ENCODE measurements around the gene MDH1B.

GRCh38 chr2:205688727-205689125, 6.4 kb downstream of the NRP2 start:
- PRO-cap = no peak
- RAMPAGE, long total RNA, 2 experiments = no peak in any of the 2 experiments

DNA sequence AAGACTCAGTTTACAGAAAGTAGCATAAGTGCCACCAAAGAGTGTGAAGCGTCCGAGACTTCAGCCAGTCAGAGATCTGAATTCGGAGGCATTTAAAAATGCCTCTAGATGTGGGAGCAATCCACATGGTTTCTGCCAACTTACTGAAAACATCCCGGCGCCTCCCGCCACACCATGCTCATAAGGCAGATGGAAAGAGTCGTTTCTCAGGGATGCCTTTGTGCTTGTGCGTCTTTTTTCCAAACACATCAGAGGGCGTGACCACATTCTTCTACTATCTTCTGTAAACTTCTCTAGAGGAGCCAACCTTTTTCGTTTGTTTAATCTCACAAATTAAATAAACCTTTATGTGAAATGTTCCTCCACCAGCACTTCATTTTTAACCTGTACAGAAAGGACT, 88.8 kb downstream of the NRP2 start:
- PRO-cap = no peak
- RAMPAGE, long total RNA, 2 experiments = no peak in any of the 2 experiments

DNA sequence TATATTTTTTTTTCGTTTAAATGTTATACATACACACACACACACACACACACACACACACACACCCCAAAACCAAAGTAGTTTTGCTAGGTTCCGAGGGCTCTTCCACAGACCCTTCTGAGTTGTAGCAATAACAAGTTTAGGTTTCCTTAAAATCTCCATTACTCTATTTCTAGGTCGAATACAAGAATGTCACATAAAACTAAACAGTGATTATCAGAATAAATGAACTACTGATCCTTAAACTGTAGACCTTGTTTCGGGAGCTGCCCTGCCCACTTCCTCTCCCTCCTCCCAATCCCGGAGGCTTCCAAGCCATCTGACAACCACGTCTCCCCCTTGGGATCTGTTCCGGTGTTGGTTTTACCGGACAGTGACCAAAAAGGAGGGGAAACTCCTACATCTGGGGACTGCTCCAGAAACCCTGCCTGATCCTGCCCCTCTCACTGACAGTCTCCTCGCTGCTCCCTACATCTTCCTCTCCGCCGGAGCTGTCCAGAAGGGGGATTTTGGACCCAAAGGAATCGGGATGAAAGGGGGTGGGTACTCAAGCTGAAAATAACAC, 1.7 kb downstream of the INO80D start:
- PRO-cap = bidirectional peak, plus-strand start at position 418 of the sequence, minus-strand start at position 348 of the sequence
- RAMPAGE, long total RNA, 2 experiments = start-site peak on the plus strand in 2 of 2 experiments, centred at positions 427 to 448 of the sequence, 6 to 21 reads per replicate

DNA sequence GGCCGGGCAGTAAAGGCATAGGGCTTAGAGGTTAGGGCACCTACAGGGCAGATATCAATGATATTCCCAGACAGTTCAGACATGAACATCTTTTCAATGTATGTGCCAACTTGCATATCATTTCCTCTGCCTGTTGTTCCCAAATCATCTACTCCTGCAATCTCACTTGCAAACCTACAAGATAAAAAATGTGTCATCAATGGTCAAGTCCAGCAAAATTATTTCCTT, 12.4 kb downstream of the NDUFS1 start:
- PRO-cap = no peak
- RAMPAGE, long total RNA, 2 experiments = no peak in any of the 2 experiments

DNA sequence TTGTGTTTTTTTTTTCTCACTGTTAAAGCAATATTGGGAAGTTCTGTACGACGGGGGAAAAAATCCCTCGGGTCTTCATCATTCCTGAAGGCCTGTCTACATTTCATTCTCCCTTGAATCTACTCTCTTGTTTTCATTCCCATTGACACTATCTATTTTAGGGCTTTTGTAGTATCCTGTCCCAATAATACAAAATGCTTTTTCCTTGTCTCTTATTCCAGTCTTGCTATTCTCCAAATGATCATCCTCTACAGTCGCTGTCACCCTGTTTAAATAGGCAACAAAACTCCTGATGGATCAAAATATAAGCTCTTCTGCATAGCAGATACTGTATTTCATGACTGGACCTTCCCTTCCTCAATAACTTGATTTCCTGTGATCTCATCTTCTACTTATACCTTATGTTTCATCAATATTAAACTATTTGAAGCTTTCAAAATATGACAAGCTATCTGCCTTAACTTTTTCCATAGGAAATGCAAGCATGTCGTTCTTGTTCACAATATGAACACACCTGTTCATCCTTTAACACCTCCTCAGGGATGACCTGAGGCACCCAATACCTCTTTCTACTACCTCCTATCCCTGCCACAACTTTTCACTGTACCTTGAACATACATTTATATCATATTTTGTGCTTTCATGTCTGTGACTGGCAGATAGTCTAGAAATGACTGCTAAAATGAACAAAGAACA, 8.2 kb downstream of the NDUFS1 start:
- PRO-cap = no peak
- RAMPAGE, long total RNA, 2 experiments = no peak in any of the 2 experiments

GRCh38 chr2:206765027-206765722, at the start of gene MDH1B:
Gene MDH1B (minus strand): TSS chr2:206765328.
- PRO-cap = bidirectional peak, plus-strand start at chr2:206765606, minus-strand start at chr2:206765215
- RAMPAGE, long total RNA, 2 experiments = start-site peak on the plus strand in 2 of 2 experiments, at chr2:206765599-206765615 at its widest, 29 to 266 reads per replicate; start-site peak on the minus strand in 2 of 2 experiments, at chr2:206765275-206765332 at its widest, 18 to 23 reads per replicate

DNA sequence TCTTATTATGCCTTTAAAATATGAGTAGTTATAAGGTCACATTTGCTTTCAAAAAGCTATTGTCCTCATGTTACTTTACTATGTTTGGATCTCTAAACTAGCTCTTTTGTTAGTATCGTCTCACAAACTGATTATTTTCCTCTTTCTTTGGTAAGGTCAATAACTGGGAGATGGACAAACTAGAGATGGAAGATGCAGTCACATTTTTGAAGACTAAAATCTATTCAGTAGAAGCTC, 26.0 kb downstream of the FASTKD2 start:
- PRO-cap = no peak
- RAMPAGE, long total RNA, 2 experiments = no peak in any of the 2 experiments

GRCh38 chr2:206799063-206799503, 33.7 kb downstream of the FASTKD2 start:
- PRO-cap = no peak
- RAMPAGE, long total RNA, 2 experiments = no peak in any of the 2 experiments

- PRO-cap = bidirectional peak, plus-strand start at chr2:207163688, minus-strand start at chr2:207163602
- RAMPAGE, long total RNA, 2 experiments = no peak in any of the 2 experiments
These were observed 2.6 kb downstream of the KLF7 start for GRCh38 chr2:207162773-207163860.

DNA sequence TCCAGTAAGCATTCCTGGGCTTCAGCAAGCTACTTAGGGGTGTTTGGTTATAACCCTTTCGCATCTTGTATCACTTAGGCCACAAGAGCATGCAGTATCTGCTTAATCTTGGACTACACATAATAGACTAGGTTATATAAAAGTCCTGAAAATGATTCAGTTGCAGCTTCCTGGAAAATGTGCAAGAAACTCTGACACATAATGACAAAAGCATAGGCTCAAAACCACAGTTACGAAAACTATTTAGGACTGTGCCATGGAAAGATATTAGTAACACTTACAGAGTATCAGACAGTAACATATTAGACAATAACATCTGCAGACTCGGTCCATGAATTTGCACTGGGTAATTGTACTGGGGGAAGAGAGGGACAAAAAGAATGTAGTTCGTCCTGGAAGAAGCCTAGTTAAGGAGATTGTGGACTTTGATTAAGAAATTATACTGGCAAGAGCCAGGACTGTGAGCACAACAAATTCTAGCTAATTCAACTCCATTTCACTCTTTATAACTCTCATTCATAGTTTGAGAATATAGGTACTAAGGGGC, 15.8 kb upstream of the CREB1 start:
- PRO-cap = no peak
- RAMPAGE, long total RNA, 2 experiments = no peak in any of the 2 experiments

GRCh38 chr2:207897445-207897767, 127.7 kb upstream of the FZD5 start:
- PRO-cap = no peak
- RAMPAGE, long total RNA, 2 experiments = no peak in any of the 2 experiments

GRCh38 chr2:207934657-207935206, 90.6 kb downstream of the PLEKHM3 start:
- PRO-cap = no peak
- RAMPAGE, long total RNA, 2 experiments = no peak in any of the 2 experiments

DNA sequence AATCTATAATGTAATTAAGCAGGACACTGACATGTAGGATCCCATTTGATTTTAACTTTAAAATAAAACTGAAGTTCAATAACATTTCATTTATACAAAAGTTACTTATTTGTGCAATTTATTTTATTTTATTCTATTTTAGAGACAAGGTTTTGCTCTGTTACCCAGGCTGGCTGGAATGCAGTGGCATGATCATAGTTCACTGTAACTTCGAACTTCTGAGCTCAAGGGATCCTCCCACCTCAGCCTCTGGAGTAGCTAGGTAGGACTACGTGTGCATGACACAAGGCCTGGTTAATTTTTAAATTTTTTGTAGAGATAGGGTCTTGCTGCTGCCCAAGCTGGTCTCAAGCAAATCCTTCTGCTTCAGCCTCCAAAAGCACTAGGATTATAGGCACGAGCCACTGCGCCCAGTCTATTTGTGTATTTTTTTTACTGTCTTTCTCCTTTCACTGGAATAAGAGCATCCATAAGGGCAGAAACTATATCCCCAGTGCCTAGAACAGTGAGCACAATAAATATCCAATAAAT, 89.4 kb downstream of the PLEKHM3 start:
- PRO-cap = no peak
- RAMPAGE, long total RNA, 2 experiments = no peak in any of the 2 experiments

- PRO-cap = no peak
- RAMPAGE, long total RNA, 2 experiments = no peak in any of the 2 experiments
These were observed 9.0 kb upstream of the PLEKHM3 start for GRCh38 chr2:208034286-208034680.

DNA sequence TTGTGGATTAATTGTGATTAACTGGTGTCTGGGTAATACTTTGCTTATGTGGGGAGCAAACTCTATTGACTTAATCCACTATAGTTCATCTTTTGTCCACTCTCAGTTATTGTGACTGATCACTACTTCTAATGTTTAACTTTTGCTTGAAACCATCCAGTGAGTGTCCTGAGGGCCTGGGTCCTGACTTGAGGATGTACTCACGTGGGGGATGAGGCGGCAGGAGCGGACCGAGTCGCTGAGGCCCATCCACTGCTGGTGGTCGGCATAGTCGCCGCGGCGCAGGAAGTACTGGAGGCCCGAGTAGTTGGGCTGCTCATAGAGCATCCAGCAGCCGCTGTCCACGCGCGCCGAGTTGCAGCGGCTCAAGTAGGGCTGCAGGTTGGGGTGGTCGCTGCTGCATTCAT, 413 bp downstream of the CRYGD start:
- PRO-cap = no peak
- RAMPAGE, long total RNA, 2 experiments = no peak in any of the 2 experiments

DNA sequence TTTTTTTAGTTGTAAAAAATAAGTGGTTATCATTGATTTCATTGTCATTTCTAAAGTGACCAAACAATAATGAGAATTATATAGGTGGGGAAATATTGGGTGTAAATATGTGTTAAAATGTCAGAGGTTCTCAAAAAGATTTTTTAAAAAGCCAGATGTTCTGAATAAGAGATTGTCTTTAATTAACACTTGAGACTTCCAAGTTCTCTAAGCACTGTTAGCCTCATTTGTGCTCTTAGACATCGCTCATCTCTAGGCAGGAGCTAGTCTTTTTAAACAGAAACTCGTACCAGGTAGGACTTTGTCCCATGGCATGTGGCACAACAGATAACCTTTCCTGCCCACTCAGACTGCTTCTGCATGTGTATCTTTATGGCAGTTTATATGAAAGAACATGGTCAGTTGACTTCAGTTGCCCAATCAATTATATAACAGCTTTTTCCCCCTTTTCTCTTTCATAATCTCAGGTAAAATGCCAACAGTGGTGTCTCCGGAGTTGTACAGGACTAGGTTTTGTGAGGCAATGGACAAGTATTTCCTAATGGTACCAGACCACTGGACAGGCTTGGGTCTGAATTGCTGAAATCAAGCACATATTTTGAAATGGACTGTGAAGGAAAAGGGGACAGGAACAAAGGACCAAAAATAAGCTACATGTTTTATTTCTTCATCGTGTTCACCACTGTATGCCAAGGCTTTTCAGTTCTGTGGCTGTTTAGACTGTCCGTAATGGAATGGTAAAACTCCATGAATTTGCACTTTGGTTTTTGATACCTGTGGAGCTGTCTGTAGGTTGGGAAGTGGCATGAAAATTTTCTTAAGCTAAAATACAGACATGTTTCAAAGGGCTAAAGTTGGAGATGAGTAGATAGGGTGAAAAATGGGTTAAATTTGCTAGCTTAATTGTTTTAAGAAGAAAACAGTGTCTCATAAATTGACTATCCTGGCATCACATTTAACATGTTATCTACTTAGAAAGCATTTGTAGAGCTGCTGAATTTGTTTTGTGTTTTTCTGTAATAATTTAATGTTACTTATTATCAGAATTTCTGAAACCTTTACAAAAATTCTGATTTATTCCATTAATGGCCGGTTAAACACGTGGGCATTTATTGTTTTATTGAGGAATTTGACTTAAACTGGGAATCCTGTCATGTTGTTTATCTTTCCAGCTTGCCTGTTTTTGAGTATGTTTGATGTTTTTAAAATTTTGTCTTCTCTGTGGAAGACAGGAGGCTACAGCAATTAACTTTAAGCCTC, 51.4 kb upstream of the PTH2R start:
- PRO-cap = no peak
- RAMPAGE, long total RNA, 2 experiments = no peak in any of the 2 experiments

GRCh38 chr2:208702340-208702714, 295.7 kb downstream of the PTH2R start:
- PRO-cap = no peak
- RAMPAGE, long total RNA, 2 experiments = no peak in any of the 2 experiments

- PRO-cap = no peak
- RAMPAGE, long total RNA, 2 experiments = no peak in any of the 2 experiments
These were observed 76.9 kb upstream of the UNC80 start for GRCh38 chr2:209694597-209695253.

GRCh38 chr2:209940983-209941381, 61.5 kb upstream of the RPE start:
- PRO-cap = no peak
- RAMPAGE, long total RNA, 2 experiments = no peak in any of the 2 experiments

DNA sequence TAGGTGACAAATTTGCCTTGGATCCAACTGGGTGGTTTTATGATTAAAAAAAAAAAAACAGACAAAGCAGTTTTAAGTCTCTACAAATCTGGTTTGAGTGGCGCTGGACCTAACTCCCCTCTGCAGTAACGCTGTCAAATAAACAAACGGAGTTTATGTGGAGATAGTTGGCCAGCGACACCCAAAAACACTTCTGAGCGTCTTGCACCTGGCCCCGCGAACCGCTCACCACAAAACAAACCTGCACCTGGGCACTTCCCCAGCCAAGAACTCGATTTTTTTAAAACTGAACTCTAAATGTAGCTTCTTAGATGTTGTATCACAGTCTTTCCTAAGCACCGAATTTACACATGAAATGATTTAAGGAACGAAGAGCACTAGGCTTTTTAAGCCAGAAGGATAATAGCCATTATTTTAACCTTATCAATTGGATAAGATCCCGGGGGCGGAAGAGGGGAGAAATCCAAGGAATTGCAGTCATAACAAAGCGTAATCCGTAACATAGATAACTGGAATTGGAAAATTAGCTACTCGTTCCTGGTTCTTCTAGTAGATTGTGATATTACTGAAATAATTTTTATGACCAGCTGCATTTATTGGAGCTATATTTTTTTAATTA, 851 bp upstream of the KANSL1L start:
- PRO-cap = unidirectional peak, minus-strand start at position 273 of the sequence
- RAMPAGE, long total RNA, 2 experiments = no peak in any of the 2 experiments